Frontal cortex (tissue), 2 donors: ENCODE data around the gene ZNF844.

GRCh38 chr19:12064389-12065619 lies at the start of gene ZNF844:
Gene ZNF844 (plus strand): TSS chr19:12064731.
- RAMPAGE, long total RNA = no peak

DNA sequence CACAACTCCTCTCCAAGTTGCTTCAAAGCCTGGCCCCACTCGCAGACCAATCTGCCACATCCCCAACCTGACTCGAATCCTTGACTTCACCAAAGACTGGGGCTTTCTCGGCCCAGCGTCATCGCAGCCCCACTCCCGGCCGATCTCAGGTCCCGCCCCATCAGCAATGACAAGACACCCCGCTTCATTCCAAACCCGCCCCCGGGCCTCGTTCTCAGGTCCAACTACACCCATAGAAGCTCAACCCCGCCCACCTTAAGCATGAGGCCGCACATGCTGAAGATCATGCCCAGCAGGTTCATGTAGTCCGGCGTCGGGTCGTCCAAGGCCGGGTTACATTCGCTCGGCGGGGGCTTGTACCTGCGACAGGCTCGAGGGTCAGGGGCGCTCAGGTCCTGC lies 342 bp downstream of the WDR83OS start:
- RAMPAGE, long total RNA = no peak

- RAMPAGE, long total RNA = no peak
These were observed 513 bp downstream of the DHPS start for GRCh38 chr19:12681033-12681701.

- RAMPAGE, long total RNA = no peak
These were observed 6.4 kb upstream of the FBXW9 start for GRCh38 chr19:12702779-12703210.

DNA sequence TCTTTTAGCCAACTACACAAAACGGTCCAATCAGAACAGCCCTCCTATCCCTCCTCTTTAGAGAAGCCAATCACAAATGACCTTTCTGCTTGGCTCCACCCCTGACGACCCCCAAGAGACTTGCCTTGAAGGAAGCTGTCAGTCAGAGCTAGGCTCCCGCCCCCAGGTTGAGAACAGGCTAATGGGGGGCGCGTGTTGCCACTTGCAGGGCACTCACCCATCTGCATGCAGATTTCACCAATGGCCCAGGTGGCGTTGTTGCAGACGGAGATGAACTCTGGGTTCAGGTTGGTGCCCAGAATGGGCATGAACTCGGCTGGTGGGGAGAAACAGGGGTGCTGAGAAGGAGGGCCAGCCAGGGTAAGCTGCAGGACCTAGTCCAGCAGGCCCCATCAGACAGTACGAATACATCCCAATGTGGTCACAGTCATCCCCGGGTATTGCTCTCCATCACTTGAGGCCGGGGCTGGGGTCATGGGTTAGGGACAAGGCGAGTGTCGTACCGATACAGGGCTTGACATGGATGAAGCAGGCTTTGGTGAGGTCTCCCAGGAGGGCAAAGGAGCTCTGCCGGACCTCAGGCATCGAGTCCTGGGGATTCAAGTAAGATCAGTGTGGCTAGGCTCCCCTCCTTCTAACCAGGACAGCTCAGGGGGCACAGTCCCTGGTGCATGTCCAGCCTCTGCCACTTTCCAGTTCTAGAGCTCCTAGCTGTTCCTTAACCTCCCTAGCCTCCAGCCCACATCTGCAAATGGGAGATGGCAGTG lies 7.0 kb upstream of the FBXW9 start:
- RAMPAGE, long total RNA = no peak

DNA sequence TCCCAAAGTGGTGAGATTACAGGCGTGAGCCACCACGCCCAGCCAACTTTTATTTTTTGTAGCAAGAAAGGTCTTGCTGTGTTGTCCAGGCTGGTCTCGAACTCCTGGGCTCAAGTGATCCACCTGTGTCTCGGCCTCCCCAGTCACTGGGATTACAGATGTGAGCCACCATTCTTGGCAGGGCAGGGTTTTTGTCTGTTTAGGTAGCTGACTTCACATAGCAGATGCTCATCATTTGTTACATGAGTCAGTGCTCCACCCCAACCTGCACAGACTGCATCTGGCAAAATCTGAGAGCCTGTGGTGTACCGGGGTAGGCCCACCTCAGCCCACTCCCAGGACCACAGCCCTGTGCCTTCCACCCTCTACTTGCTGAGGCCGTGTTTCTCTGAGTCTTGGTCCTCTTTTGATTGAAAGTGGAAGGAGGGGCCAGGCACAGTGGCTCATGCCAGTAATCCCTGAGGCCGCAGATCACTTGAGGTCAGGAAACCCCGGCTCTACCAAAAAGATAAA lies 4.2 kb upstream of the TNPO2 start:
- RAMPAGE, long total RNA = no peak

GRCh38 chr19:12730012-12730406 lies 4.5 kb downstream of the TRIR start:
- RAMPAGE, long total RNA = no peak

DNA sequence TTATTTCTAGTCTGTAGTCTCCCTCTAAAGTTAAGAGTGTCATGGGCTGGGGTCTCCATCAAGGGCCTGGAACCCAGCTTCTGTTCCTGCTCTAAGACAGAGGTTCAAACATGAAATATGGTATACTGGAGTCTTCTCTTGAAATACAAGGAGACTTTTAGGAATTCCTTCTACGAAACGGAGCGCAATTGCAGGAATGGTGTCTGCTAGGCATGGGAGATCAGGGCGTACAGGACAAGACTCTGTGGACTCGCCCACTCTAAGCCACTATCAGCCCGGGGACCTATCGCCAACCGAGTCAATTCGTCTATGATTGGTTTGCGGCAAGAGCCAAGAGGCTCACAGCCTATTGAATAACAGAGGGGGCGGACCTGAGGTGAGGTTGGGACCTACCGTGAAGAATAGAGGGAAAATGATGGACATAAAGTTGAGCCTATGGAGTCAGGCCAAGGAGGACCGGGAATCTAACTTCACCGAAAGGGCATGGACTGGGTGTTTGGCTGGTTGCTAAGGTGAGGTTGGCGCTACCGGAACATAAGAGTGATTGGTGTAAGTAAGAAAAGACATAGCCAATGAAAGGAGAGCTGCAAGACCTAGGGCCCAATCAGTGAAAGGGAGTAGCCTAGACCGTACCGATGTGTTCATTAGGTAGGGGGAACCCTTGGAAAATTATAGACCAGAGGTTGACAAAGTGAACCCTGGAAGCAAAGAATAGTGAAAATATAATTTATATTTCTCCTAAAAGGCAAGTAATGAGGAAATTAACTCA lies 468 bp upstream of the GET3 start:
- RAMPAGE, long total RNA = no peak

- RAMPAGE, long total RNA = no peak
These were observed 3.2 kb downstream of the GET3 start for GRCh38 chr19:12740508-12740980.

DNA sequence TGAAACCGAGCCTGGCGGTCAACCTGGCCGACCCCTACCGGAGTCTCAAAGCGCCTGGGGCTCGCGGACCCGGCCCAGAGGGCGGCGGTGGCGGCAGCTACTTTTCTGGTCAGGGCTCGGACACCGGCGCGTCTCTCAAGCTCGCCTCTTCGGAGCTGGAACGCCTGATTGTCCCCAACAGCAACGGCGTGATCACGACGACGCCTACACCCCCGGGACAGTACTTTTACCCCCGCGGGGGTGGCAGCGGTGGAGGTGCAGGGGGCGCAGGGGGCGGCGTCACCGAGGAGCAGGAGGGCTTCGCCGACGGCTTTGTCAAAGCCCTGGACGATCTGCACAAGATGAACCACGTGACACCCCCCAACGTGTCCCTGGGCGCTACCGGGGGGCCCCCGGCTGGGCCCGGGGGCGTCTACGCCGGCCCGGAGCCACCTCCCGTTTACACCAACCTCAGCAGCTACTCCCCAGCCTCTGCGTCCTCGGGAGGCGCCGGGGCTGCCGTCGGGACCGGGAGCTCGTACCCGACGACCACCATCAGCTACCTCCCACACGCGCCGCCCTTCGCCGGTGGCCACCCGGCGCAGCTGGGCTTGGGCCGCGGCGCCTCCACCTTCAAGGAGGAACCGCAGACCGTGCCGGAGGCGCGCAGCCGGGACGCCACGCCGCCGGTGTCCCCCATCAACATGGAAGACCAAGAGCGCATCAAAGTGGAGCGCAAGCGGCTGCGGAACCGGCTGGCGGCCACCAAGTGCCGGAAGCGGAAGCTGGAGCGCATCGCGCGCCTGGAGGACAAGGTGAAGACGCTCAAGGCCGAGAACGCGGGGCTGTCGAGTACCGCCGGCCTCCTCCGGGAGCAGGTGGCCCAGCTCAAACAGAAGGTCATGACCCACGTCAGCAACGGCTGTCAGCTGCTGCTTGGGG lies 849 bp downstream of the JUNB start:
- RAMPAGE, long total RNA = no peak

- RAMPAGE, long total RNA = no peak
These were observed 1.4 kb downstream of the JUNB start for GRCh38 chr19:12792796-12793002.

GRCh38 chr19:12867396-12867861 lies 13.8 kb downstream of the DNASE2 start:
- RAMPAGE, long total RNA = no peak

DNA sequence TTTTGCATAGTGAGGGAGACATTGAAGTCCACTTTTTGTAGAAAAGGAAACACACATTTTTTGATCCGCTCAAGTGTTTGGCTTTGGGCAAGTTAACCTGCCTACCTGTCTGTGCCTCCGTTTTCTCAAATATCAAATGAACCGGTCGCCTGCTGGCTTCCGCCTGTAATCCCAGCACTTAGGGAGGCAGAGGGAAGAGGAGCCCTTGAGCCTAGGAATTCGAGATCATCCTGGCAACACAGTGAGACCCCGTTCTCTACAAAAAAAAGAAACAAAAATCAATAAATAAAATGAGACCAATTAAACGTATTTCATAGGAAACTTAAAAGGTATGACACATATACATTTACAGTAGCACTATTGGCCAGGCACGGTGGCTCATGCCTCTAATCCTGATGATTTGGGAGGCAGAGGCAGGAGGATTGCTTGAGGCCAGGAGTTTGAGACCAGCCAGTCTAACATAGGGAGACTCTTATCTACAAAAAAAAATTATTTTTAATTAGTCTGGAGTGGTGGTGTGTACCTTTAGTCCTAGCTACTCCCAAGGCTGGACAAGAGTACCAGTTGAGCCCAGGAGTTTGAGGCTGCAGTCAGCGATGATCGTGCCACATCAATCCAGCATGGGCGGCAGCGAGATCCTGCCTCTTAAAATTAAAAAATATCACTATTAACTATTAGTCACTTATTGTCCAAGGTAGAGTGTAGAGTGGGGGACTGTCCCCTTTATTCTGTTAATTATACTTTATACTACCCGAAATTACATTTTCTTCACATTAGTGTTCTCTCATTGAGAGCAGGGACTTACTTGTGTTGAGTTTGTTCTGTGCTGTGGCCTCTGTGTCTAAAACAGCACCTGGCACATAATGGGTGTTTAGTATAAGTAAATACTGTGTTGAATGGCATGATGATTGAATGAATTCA lies 1.4 kb downstream of the RAD23A start:
- RAMPAGE, long total RNA = no peak

DNA sequence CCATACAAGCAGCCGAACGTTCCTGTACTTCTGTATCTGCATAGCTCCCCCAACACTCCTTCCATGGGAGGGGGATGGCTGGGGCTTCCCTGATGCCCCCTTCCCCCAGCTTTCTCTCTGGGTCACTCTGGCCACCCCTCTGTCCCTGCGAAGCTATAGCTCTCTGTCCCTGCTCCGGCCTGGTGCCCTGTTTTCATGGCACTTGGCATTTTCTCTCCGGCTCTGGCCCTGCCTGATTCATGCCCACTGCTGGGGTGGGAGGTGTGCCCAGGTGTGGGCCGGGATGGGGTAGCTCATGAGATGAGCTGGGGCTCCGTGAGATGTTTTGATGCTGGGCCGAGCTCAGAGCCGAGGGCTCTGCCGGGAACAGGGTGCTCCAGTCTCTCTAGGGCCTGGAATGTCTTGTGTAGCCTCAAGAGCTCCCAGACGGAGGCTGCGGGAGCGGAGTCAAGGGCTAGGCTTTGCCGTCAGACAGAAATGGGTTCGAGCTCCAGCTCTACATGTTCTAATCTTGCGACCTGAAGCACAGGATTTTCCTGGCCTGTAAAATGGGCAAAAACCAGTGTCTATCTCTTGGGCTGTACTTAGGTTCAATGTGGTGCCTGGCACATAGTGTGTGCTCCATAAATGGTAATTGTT lies 4.5 kb downstream of the NFIX start:
- RAMPAGE, long total RNA = no peak

DNA sequence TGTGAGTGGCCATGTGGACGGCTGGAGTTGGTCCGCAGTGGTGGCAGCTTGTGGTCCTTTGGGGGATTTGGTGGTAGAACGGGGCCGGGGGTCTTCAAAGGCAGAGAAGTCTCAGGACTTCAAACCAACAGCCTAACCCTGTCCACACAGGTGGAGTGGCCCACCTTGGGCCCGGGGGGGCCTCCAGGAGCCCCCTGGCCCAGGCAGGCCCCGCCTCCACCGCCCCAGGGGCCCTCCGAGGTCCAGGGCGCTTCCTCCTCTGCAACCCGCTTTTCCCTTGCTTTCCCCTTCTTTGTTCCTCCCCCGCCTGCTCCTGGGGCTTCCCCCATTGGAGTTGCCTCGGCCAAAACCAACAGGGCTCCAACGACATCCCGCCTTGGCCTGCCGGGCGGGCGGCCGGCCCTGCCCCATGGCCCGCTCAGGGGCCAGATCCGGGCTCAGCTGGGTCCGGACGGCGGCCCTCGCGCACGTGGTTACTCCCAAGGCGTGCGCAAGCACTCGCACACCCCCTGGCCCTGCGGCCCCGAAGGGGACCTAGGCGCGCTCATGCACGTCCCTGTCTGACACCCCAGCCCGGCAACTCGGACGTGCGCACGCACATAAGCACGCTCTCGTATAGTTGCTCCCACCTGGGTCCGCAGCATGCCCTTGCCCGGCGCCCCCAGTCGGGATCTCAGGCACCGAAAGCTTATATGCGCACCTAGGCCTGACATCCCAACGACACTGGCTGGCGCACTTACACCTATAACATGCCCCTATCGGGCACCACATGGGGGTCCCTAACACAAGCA lies 14.7 kb downstream of the NFIX start:
- RAMPAGE, long total RNA = no peak

GRCh38 chr19:13031380-13032688 lies 36.6 kb downstream of the NFIX start:
- RAMPAGE, long total RNA = no peak

DNA sequence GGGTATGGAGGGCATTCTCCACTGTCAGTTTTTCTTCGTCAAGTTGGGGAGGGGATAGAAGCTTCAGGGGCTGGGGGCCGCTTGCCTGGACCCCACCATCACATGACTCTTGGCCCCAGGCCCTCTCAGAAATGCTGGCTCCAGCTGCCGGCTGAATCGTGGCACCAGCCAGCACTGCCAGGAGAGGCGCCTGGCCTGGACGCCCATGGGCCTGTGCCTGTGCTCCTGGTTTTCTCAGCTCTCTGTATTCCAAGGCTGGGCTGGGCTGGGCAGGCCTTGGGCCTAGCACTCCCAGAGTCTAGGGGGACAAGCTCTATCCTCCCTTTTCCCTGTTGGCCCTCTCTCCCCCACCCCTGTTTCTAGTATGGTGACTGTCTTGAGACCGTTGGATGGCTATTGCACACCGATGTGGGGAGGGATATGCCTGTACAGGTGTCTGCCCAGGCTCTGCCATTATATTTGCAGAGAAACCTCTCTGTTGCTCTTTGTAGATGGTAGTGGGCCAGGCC lies 38.5 kb downstream of the LYL1 start:
- RAMPAGE, long total RNA = no peak

DNA sequence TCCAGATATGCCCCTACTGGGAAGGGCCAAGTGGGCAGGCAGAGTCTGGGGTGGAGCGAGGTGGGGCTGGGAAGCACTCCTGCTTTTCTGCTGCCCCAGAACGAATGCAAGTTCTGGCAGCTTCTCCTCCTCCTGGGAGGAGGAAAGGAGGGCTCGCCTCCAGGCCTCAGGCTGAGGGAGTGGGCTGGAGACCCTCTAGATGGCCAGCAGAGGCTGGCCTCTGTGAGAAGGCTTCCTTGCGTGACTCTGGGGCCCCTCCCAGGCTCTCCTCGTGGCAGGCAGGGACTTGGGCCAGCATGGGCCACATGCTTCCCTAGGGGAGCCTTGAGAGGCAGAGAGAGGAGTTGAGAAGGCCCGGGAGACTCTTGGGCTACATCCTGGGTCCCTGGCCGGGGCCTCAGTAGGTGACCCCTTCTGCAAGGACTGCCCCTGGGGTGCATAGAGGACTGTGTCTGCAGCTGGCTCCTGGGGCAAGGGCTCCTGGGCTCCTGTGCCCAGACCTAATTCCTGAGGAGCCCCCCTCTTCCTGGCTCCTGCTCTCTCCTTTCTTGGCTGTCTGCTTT lies 25.9 kb downstream of the LYL1 start:
- RAMPAGE, long total RNA = no peak

DNA sequence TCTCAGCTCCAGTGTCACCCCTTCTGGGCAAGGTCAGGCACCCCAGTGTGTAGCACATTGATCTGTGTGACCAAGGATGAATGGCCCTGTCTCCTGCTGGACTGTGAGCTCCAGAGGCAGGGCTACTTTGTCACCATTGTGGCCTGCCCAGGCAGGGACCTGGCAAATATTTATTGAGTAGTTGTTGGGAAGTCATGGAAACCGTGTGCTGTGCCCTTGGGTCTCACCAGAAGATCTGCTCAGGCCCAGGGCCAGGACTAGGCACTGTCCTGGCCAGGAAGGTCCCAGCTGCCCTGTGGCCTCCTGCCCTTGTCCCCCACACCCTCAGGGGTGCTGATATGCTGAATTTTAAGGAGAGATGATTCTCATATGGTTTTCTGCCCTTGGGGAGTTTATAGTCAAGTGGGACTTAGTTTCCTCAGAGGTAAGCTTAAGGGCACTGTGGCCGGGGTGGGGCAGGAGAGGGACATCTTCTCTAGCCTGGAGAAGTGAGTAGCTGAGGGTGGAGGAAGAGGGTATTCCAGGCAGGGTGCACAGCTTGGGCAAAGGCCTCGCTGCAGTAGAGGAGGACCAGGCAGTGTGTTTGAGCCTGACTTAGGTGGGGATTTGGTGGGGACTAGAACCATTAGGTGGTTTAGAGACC lies 10.7 kb downstream of the NACC1 start:
- RAMPAGE, long total RNA = no peak

DNA sequence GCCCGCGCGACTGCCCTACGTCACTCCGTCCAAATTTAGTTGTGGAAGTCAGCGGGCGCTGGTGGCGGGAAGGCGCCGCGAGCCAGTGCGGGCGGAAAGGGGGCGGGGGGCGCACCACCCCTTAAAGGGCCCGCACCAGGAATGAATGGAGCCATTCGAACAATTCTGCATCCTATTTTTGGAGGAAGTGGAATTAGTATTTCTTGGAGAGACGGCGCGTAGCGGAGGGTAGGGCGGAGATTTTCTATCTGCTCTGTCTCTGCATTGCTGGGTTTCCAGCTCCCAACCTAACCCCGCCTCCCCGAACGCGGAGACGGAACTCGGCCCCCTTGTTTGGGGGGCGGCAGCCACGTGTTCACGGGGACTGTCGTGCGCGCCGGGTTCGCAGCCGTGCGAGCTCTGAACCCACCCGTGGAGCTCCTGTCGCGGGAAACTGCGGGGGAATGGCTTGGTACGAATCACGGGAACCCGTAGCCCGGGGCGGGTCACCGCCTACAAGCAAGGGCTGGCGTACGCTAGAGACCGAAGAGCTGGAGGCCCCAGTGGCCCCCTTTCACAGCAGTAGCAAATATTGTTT lies 1.8 kb downstream of the IER2 start:
- RAMPAGE, long total RNA = no peak